Mesenchymal stem cell of the bone marrow (primary cell): ENCODE data around the genes PLEK, ARHGAP25 and GKN2.

- CAGE, long polyA plus RNA = no peak
Measured at GRCh38 chr2:65943170-65943493, 491.8 kb upstream of the MEIS1 start.

- CAGE, long polyA plus RNA = no peak
Measured at GRCh38 chr2:66391328-66391609, 43.7 kb upstream of the MEIS1 start.

DNA sequence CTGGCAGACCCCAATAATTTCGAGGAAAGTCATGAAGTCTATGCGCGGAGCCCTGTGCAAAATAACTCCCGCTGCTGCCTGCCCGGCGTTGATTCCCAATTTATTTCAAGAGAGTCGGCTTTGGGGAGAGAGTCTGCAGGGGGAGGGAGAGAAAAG is 312 bp upstream of the MEIS1 start:
- CAGE, long polyA plus RNA = no peak

DNA sequence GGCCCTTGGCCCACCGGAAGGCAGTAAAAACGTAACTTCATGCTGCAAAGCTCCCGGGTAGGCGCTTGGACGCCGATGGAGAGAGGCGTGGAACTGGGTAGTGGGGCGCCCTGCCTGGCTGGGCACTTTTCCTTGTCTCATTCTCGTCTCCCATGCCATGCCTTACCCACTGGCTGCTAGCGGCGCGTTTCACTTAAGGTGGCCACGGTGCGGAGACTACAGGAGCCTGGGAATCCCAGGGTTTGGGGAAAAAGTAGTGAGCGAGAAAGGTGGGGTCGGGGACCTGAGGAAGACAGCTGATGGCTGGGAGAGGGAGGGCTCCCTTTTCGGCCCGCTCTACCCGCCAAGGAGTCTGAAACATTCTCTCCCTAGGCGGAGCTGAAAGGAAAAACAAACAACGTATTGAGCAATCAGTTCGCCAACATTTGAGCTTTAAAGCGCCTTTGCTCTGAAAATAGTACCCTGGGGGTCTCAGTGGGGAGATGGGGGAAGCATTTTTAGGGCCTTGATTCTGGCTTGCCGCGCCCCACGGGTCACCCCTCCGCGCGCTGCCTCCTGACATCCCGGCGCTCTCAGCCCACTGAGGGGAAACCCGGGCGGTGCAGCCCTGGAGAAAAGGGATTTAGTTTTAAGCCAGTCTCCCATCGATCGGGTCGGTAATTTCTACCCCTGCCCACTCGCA is 142.0 kb downstream of the MEIS1 start:
- CAGE, long polyA plus RNA = no peak

- CAGE, long polyA plus RNA = no peak
Measured at GRCh38 chr2:66690909-66691640, 256.1 kb downstream of the MEIS1 start.

GRCh38 chr2:66696317-66696863 is 261.5 kb downstream of the MEIS1 start:
- CAGE, long polyA plus RNA = no peak

GRCh38 chr2:67213215-67213865 is 183.8 kb upstream of the ETAA1 start:
- CAGE, long polyA plus RNA = no peak

- CAGE, long polyA plus RNA = no peak
Measured at GRCh38 chr2:67260476-67261446, 136.4 kb upstream of the ETAA1 start.

- CAGE, long polyA plus RNA = no peak
Measured at GRCh38 chr2:68182972-68183747, 25.5 kb downstream of the PNO1 start.

DNA sequence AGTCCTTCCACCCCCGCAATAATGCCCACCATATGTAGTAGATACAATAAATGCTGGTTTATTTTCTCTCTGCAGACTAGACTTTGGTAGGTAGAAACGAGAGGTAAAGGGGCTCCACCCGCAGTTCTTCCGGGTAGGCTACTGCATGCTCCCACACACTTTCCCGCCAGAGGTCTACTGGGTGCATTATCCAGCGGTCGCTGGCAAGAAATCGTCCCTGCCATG is 1.6 kb downstream of the CNRIP1 start:
- CAGE, long polyA plus RNA = no peak

DNA sequence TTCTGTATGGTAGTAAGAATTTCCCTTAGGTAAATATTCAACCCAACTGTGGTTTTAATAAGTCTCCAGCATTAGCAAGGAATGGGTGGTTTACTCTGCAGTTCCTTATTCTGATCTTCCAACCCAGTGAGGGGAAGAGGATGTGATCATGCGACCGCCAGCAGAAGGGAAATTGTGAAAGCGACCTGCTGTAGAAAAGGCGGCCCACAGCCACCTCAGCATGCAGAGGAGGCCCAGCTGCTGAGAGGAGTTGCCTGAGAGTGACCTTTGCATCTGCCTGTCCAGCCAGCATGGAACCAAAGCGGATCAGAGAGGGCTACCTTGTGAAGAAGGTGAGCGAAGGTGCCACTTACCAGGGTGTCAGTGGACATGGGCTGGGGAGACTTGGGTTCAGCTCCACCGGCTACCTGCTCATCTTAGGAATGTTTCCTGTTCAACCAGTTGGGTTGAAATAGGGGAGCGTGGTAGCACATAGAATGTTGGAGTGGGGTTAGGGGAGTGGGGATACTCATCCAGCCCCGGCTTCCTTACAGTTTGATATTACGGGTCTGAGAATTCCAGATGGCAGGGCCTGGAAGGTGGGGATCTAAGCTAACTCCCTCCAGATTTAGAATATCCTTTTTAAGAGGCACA is at the start of gene PLEK:
TSS of gene PLEK (plus strand) at position 221 of the 633 bp plus-strand sequence.
- CAGE, long polyA plus RNA = no peak

GRCh38 chr2:68389304-68389827 is 24.3 kb downstream of the PLEK start:
- CAGE, long polyA plus RNA = no peak

- CAGE, long polyA plus RNA = no peak
Measured at GRCh38 chr2:68432636-68433008, 34.5 kb downstream of the FBXO48 start.

DNA sequence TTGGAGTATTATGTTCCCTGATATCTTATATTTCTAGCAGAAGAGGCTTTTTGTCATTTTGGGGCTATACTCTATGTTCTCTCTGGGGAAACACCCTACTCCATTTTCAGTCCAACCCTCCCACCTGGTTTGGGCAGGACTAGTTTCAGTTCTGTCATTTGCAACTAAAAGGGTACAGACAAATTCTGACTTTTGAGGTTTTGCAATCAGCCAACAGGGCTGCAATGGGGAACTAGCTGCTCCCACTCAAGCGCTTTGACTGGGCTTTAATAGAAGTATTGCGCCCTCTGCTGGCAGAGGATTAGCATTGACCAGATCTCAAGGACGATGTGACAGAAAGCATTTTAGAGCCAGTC is 25.5 kb downstream of the FBXO48 start:
- CAGE, long polyA plus RNA = no peak

DNA sequence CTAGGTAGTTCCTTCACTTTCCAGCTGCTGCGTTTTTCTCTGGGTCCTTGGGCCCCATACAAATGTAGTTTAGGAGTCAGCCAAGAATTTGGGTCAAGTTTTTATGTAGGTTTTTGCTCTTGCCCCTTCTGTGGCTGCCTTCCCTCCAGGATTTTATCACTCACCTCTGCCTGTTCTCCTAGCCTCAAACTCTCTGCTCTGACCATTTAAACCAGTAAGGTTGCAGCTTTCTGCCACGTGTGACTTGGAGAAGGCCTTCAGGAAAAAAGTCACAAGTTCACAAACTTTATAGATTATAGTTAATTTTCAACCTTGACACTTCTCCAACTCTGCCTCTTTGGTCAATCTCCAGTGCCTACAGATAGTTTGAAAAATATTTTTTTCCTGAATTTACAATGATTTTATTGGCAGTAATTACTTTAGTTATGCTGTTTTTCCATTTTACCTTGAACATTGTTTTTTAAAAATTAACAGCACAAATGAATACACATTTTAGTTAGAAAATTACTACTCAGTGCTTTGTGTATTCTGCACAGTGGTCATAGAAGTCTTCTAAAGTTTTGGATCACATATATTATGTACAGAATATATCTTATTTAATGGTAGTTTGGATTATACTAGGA is 47.2 kb downstream of the APLF start:
- CAGE, long polyA plus RNA = no peak

DNA sequence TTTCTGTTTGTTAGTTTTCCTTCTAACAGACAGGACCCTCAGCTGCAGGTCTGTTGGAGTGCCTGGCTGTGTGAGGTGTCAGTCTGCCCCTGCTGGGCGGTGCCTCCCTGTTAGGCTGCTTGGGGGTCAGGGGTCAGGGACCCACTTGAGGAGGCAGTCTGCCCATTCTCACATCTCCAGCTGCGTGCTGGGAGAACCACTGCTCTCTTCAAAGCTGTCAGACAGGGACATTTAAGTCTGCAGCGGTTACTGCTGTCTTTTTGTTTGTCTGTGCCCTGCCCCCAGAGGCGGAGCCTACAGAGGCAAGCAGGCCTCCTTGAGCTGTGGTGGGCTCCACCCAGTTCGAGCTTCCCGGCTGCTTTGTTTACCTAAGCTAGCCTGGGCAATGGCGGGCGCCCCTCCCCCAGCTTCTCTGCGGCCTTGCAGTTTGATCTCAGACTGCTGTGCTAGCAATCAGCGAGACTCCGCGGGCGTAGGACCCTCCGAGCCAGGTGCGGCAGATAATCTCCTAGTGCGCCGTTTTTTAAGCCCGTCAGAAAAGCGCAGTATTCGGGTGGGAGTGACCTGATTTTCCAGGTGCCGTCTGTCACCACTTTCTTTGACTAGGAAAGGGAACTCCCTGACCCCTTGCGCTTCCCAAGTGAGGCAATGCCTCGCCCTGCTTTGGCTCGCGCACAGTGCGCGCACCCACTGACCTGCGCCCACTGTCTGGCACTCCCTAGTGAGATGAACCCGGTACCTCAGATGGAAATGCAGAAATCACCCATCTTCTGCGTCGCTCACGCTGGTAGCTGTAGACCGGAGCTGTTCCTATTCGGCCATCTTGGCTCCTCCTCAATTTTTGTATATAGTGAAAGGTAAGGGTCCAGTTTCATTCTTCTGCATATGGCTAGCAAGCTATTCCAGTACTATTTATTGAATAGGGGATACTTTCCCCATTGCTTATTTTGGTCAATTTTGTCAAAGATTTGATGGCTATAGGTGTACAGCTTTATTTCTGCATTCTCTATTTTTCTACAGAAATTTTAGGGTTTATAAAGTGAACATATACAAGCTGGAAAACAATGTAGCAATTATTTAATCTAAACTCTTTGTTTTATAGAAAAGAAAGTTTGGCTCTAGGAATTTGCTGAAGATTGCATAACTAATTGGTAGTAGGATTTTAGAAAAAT is 36.2 kb downstream of the PROKR1 start:
- CAGE, long polyA plus RNA = no peak

- CAGE, long polyA plus RNA = no peak
Measured at GRCh38 chr2:68734537-68735634, at the start of gene ARHGAP25. Gene ARHGAP25 (plus strand): TSS chr2:68734811.

DNA sequence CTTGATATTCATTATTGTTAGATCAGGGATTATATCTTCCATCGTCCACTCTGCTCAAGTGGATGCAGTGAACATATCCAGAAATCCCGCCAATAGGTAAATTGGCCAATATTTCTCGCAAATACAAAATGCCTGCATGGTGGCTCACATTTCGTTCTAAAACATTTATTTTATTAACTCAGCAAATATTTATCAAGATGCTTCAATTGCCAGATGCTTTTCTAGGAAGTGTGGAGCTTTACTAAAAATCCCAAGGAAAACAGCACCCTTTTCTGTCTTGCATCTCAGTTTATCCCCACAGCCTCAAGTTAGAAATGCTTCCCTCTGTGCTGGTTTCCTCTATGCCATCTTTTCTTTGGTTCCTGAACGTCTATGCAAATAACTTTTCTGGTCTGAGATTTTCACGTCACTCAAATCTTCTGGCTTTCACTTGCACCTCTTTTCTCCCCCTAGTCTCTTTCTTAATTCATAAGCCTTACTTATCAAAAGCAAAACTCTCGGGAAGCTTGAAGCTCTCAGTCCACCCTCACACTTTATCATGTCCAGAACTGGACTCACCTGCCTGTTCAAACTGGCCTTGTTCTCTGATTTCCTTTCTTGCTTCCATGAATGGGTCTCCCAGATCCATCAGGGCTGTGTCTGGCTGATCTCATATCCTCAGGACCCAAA is 33.8 kb downstream of the ARHGAP25 start:
- CAGE, long polyA plus RNA = no peak

GRCh38 chr2:68952689-68953275 is at the start of gene GKN2:
Gene GKN2 (minus strand): TSS chr2:68952893.
- CAGE, long polyA plus RNA = no peak

DNA sequence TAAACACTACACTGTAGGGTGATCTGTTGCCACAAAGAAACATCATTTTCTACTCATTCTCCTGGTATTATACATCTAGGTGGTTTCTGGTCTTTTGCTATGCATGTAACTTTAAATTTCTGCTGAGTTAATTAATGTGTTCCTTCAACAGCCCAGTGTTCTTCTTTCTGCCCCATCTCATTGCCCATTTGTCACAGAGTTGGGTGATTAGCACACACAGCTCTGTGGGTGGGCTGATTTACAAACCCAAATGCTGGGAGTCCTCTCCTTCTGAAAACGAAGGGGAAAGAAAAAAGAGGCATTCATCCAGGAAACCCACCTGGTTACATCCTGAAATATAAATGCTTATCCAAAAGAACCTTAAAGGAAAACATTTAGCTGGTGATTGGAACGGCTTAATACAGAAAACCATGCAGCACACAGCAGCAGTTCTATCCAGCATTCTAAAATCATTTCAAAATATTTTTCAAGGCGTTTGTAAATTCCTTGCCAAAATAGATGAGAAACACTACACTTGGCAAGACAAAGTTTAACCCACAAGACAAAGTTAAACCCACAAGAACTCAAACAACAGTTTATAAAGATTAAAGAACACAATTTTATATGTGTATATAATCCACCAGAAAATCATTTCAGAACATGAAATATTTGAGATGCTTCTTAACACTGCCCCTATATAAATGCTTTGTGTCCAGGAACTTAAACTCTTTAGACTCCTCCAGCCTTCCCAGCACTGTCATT is 177.9 kb downstream of the ANTXR1 start:
- CAGE, long polyA plus RNA = no peak